IMR-90 (cell line): Measurements from ENCODE around the gene CEP97.

GRCh38 chr3:101691958-101692356 is 5.4 kb upstream of the RPL24 start:
- RRBS: no CpG with 5 or more reads among the region's 6 CpGs
CAGE:
- cytosol, long polyA plus RNA: no peak
- long polyA plus RNA: no peak
- nucleus, long polyA plus RNA: no peak

DNA sequence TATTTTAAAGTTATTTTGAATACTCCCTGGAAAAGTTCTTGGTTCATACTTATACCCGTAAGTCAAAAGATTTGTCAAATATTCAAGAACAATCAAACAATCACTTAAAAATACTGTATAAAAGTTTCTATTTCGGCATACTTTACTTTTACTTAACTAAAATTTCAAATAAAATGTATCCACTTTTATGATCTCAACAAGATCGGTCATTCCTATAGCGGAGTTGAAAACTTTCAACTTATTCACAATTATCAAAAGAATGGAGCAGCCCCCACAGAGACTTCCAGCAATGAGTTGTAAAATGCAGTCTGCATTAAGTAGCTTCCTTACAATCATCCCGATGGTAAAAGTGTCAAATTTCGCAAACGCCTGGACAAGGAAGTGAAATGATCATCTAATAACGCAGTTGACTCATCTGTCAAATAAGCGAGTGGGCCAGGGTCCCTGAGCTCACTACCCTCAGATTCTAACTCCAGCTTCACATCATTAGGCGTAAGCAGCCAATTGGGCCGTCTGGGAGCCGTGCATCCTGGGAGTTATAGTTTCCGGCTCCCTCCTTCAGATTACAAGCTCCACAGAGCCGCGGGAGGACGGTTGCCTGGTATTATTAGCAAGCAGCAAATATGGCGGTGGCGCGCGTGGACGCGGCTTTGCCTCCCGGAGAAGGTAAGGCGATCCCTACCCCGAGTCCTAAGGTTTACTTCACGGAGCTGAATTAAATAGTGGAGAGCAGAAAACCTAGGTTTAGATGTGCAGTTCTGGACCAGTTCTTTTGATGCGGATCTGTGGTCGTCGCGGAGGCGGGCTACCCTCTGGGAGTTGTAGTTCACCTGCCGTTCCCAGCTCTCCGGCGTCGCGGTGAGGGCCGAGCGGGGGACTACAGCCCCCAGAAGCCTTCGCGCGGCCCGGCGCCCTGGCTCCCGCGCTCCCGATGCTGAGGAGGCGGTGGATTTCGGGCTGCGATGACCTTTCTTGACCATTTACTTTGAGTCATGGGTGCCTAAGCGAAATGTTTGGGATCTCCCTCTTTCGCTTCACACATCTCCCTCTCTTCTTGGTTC is at the start of gene CEP97:
Gene CEP97 (plus strand): TSS at position 561 of the 1,061 bp plus-strand sequence.
- RRBS: 2% methylated on average over 17 of the region's 51 CpGs
CAGE:
- cytosol, long polyA plus RNA: start-site peak on the plus strand centred at position 564 of the sequence, 51 bp wide, 25 and 40 reads in 2 replicates
- long polyA plus RNA: no peak
- nucleus, long polyA plus RNA: start-site peak on the plus strand centred at position 556 of the sequence, 174 bp wide, 37 and 45 reads in 2 replicates

- RRBS: no CpG with 5 or more reads among the region's 10 CpGs
CAGE:
- cytosol, long polyA plus RNA: no peak
- long polyA plus RNA: no peak
- nucleus, long polyA plus RNA: no peak
Measured at GRCh38 chr3:101784815-101785797, 6.1 kb downstream of the NXPE3 start.

DNA sequence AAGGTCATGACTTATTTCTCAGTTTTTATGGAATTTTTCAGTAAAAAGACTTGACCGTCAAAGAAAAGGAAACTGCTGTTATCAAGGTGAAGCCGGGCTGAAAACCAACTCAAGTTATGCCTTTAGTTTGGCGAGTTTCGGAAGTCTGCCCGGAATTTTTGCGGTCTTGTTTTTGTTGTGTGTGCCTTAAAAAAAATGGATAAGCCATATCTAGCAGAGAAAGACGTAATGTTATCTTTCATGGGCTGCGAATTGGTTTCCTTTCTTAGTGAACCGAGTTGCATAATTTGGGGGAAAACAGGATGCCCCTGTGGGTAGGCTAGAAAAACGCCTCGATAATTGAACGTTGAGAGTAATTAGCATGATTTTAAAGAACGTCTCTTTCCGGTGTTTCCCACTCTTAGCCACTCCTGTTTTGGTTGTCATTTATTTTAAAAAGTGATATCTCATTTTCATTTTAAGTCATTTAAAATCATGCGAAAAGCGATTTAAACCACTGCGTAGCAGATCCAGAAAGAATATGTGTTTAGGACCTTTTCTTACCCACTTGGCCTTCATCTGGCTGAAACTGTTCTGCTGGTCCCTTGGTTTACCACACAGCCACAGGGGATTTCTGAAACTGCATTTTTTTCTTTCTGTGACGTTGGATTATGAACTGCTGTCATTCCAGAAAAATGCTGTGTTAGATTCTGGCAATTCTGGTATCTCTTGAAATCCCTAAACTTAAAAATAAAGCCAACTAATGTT is 1.2 kb downstream of the NFKBIZ start:
- RRBS: 0% methylated on average over 1 of the region's 18 CpGs
CAGE:
- cytosol, long polyA plus RNA: no peak
- long polyA plus RNA: no peak
- nucleus, long polyA plus RNA: no peak

- RRBS: no CpG with 5 or more reads among the region's 9 CpGs
CAGE:
- cytosol, long polyA plus RNA: no peak
- long polyA plus RNA: no peak
- nucleus, long polyA plus RNA: no peak
Measured at GRCh38 chr3:101964708-101965179, 115.4 kb downstream of the NFKBIZ start.

- RRBS: no CpG with 5 or more reads among the region's 2 CpGs
CAGE:
- cytosol, long polyA plus RNA: no peak
- long polyA plus RNA: no peak
- nucleus, long polyA plus RNA: no peak
Measured at GRCh38 chr3:102181164-102181403, 253.7 kb upstream of the ZPLD1 start.

GRCh38 chr3:103976617-103977352 is 1389.9 kb upstream of the ALCAM start:
- RRBS: no CpG with 5 or more reads among the region's 4 CpGs
CAGE:
- cytosol, long polyA plus RNA: no peak
- long polyA plus RNA: no peak
- nucleus, long polyA plus RNA: no peak

DNA sequence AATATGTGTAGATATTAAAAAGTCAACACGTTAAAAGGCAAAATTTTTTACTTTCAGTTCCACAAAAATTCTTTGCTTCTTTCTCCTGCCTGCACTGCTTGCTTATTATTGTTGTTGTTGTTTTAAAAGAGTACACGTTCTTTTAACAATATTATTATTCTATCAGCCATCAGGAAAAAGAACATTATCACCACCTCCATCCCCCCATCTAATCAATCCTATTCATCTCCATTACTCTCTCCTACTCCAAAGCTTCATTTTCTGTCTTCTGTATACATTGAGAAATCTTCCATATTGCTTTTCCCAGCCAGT is 818.8 kb upstream of the ALCAM start:
- RRBS: no CpG with 5 or more reads among the region's 2 CpGs
CAGE:
- cytosol, long polyA plus RNA: no peak
- long polyA plus RNA: no peak
- nucleus, long polyA plus RNA: no peak

GRCh38 chr3:105364710-105364966 is 2.1 kb upstream of the ALCAM start:
- RRBS: no CpG with 5 or more reads among the region's 1 CpG
CAGE:
- cytosol, long polyA plus RNA: no peak
- long polyA plus RNA: no peak
- nucleus, long polyA plus RNA: no peak

GRCh38 chr3:105368520-105369492 is 2.1 kb downstream of the ALCAM start:
- RRBS: no CpG with 5 or more reads among the region's 44 CpGs
CAGE:
- cytosol, long polyA plus RNA: no peak
- long polyA plus RNA: no peak
- nucleus, long polyA plus RNA: no peak

DNA sequence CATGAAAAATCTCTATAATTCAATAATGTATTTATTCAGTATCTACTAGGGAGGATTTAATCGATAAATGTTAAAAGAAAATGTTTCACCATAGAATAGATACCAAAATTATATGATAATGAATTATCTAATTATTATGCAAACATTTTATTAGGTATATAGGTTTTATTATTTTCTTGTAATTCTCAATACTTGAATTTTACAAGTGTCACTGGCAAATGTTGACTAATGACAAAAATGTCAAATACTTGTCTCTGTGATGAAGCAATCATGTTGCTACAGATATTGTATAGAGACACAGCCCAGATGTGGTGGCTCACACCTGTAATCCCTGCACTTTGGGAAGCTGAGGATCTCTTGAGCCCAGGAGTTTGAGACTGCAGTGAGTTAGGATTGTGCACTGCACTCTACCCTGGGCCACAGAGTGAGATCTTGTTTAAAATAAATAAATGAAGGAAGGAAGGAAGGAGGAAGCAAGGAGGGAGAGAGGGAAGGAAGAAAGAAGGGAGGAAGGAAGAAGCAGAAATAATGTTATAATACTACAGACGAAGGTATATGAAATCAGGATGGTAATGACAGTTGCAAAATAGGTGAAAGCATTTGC is 71.8 kb downstream of the ALCAM start:
- RRBS: no CpG with 5 or more reads among the region's 2 CpGs
CAGE:
- cytosol, long polyA plus RNA: no peak
- long polyA plus RNA: no peak
- nucleus, long polyA plus RNA: no peak

DNA sequence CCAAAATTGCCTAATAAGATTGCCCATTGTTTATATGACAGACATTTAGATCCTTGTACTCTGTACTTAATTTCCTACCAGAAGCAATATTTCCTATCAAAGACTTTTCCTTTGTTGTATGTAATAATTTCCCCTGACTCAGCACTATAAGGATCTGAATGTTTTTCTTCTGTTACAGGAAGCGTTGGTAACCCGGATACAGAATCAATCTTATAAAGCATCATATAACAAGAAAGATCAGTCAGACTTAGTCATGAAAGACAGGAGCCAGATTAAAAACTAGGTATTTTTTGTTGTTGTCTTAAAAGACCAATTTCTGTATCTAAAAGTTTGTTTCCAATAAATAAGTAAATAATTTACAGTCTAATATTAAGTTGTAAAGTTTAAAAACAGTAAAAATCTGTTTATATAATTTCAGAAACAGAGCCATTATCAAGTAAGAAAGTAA is 38.5 kb downstream of the CBLB start:
- RRBS: no CpG with 5 or more reads among the region's 2 CpGs
CAGE:
- cytosol, long polyA plus RNA: no peak
- long polyA plus RNA: no peak
- nucleus, long polyA plus RNA: no peak

DNA sequence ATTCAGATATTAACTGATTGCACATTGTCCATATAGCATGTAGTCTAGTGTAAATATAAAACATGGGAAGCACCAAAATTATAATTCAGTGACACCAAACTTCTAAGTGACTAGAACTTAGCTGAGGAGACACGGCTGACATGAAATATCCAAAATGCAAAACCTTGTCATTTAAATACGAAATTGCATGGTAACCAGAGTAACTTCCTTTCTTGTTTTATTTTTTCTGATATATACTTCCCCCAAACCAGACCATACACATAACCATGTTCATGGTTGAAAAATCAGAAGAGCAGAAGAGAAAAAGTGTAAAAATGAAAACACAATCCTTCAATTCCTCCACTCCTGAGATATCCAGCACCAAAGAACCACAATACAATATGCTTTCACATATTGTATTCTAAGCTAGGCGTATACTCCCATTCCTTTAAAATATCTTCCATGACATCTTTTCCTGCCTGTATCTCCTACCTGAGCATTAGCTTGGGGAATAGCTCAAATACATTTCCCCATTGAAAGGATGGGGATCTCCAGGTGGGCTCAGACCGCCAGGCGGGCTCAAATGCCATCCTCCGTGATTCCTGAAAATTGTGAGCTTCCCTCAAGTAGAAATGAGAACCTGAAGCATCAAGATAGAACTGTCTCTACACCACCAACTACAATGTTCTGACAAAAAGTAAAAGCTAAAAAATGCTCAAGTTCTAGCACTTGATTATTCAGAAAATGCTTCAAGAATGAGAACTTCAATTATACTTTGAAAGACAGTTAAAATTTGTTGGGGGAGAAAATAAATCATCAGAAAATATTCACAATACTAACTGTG is 37.8 kb downstream of the CBLB start:
- RRBS: no CpG with 5 or more reads among the region's 6 CpGs
CAGE:
- cytosol, long polyA plus RNA: no peak
- long polyA plus RNA: no peak
- nucleus, long polyA plus RNA: no peak

GRCh38 chr3:105906589-105907043 is 37.8 kb upstream of the CBLB start:
- RRBS: no CpG with 5 or more reads among the region's 2 CpGs
CAGE:
- cytosol, long polyA plus RNA: no peak
- long polyA plus RNA: no peak
- nucleus, long polyA plus RNA: no peak

DNA sequence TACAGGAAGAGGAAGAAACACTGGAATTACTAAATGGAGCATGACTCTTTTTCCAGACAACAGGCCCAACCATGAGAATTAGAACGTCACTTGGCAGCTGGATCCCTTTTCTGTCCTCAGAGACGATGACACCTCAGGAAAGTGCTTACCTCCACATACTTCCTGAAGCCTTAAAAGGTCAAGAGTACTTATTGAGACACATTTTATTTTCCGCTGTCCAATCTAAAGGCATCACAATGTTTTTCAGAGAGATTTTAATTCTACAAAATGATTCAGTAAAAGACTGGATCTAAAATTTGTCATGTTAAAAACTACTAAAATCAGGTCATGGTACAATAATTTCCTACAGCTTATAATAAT is 38.2 kb upstream of the CBLB start:
- RRBS: no CpG with 5 or more reads among the region's 3 CpGs
CAGE:
- cytosol, long polyA plus RNA: no peak
- long polyA plus RNA: no peak
- nucleus, long polyA plus RNA: no peak

DNA sequence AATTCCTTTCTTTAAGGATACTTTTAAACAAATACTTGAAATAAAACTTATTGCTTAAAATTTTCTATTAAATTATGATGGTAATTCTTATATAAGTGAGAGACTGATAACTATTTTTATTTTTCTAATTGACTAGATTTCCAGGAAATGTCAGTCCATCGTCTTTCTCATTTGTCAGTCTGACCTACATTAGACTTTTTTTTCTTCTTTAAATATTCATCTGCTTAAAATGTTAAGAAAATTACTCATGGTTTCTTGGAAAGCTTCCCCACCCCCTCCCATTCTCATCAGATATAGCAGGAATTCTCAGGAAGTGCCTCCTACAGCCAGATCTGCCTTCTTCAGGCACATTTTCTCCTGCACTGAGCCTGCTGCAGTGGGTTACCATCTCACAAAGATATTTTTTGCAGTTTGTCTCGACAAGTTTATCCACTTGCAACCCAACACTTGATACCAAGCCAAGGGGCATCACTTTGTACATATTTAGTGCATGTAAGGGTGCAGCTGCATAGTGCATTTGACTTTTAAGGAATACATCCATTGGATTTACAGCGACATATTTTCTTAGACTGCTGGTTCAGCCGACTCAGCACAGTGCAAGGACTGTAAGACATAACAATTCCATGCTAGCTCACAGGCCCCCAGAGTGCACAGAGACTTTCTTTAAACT is 262.0 kb upstream of the CBLB start:
- RRBS: no CpG with 5 or more reads among the region's 4 CpGs
CAGE:
- cytosol, long polyA plus RNA: no peak
- long polyA plus RNA: no peak
- nucleus, long polyA plus RNA: no peak

- RRBS: no CpG with 5 or more reads among the region's 2 CpGs
CAGE:
- cytosol, long polyA plus RNA: no peak
- long polyA plus RNA: no peak
- nucleus, long polyA plus RNA: no peak
Measured at GRCh38 chr3:106317272-106317643, 448.4 kb upstream of the CBLB start.

DNA sequence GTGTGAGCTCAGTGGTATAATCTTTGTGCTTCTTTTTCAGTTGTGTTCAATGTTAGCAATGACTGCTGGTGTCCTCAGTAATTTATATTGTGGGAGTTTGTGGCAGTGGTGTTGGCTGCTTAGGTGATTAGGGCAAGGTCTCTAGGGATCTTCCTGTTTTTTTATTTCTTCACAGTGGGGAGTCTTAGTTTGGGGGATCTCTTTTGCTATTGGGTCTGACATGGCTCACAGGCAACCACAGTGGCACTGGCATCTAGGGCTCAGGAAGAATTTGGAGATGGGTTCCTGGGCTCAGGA is 610.8 kb upstream of the CBLB start:
CAGE:
- cytosol, long polyA plus RNA: no peak
- long polyA plus RNA: no peak
- nucleus, long polyA plus RNA: no peak

GRCh38 chr3:106644416-106644672 is 732.9 kb upstream of the CCDC54 start:
- RRBS: no CpG with 5 or more reads among the region's 6 CpGs
CAGE:
- cytosol, long polyA plus RNA: no peak
- long polyA plus RNA: no peak
- nucleus, long polyA plus RNA: no peak

DNA sequence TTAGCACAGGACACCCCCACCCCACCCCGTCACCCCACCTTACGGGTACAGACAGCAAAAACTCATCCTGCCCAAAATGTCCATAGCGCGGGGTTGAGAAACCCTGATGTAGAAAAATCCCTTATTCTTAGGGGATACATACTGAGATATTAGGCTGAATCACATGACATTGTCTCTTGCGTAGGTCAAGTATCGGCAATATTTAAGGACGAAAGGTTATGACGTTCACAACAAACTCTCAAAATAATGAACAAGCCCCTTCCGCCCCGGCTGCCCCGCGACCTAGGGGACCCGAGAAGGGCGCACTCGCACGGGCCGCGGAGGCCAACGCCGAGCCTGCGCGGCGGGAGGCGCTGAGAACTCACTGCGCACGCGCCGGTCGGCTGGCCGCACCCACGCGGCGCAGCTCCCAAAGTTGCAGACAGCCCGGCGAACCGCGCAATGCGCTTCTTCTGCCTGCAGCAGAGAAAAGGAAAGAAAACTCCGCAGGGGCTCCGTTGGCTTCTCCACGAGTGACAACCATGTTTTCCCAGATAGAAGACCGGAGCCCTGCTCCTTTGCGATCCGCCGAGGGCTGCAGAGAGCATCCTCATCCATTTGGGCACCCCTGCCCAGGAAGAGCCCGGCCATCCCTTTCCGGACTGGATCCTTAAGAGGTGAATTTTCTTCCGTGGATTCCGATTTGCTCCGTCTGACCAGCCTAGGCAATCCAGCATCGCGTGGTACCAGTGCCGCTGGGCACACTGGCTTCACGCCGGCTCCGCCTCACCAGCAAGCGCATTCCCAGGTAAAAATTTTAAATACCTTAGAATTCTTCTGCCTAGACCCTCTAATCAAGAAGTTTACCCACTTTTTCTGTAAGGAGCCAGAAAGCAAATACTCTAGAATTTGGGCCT is 136.7 kb upstream of the CCDC54 start:
- RRBS: 2% methylated on average over 29 of the region's 57 CpGs
CAGE:
- cytosol, long polyA plus RNA: no peak
- long polyA plus RNA: start-site peak on the plus strand centred at position 400 of the sequence, 50 bp wide, 89 and 74 reads in 2 replicates
- nucleus, long polyA plus RNA: start-site peak on the plus strand centred at position 409 of the sequence, 35 bp wide, 215 and 180 reads in 2 replicates